Sigmoid colon (tissue), 4 donors: Measurements from ENCODE around the gene ALDH6A1.

GRCh38 chr14:71322594-71323408, 2.5 kb downstream of the SIPA1L1 start:
- PRO-cap = no peak
- RAMPAGE, long total RNA, 4 experiments = no peak in any of the 4 experiments

DNA sequence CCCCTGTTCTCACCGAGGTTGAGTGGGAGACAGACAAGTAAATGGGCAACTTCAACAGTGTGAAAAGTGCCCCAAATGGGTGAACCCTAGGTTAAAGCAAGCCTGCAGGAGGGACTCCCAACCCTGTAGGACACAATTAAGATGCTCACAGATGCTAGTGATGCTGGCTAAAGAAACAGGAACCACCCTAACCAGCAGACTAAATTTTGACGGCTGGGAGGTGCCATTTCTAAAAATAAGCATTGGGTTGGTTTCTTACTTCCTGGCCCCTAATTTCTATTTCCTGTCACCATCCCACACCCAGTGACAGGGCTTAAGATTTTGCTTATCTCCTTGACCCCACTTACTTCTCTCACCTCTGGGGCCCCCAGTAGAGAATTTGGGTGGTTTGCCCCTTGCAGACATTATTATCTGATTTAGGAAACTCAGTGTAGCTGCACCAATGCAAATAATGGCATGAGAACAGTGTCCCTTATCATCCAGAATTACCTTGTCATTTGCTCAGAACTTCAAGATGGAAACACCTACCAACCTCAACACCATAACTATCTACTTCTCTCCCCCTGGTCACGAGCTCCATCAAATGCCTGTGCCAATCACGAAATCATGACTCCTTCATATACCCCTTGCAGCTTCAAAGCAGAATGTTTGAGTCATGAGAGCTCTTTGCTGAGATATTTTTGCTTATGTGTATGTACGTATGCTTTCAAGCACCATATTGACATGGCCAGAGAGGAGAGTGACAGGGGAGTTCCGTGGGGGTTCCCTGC, 374.7 kb downstream of the DPF3 start:
- PRO-cap = no peak
- RAMPAGE, long total RNA, 4 experiments = no peak in any of the 4 experiments

GRCh38 chr14:72615732-72616210, 278.1 kb downstream of the DPF3 start:
- PRO-cap = no peak
- RAMPAGE, long total RNA, 4 experiments = no peak in any of the 4 experiments

- PRO-cap = no peak
- RAMPAGE, long total RNA, 4 experiments = no peak in any of the 4 experiments
These were observed 102.7 kb downstream of the DPF3 start for GRCh38 chr14:72790986-72791748.

GRCh38 chr14:72894444-72895268, 755 bp upstream of the DPF3 start:
- PRO-cap = no peak
- RAMPAGE, long total RNA, 4 experiments = no peak in any of the 4 experiments

GRCh38 chr14:73228124-73228877, 9.0 kb upstream of the PAPLN start:
- PRO-cap = no peak
- RAMPAGE, long total RNA, 4 experiments = no peak in any of the 4 experiments

DNA sequence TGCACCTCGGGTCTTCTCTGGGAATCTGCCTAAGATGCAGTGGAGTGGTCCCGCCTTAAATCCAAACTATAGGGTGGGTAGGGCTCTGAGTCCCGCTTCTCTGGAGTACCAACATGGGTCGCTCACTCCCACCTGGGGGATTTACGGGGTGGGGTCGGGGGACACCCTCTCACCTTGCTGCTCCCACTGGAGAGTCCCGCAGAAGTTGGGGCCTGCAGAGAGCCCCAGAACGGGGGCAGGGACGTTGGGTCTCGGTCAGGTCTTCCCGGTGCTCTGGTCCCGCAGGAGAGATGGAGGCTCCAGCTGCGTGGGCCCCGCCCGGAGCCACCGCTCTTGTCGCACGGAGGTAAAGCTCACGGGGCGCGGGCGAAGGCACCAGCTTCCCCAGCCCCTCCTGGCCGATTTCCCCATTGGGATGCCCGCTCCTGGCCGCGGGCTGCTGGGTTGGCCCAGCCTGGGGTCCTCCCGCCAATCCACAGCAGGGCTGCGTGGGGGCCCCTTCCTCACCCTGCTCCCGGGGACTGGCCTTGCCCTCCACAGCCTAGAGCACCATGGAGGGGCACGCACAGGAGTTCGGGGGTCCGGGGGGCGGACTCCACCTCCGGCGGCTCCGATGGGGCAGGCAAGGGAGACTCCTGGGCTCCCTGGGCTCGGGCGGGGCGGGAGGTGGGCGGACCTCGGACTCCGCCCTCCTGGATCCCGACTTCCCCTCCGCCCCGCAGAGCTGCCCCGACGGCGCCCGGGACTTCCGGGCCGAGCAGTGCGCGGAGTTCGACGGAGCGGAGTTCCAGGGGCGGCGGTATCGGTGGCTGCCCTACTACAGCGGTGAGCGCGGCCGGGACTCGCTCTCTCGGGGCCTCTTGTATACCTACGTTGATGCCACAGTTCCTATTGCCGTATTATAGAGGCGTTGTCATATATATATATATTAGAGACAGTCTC, 8.3 kb downstream of the PAPLN start:
- PRO-cap = no peak
- RAMPAGE, long total RNA, 4 experiments = no peak in any of the 4 experiments

- PRO-cap = no peak
- RAMPAGE, long total RNA, 4 experiments = no peak in any of the 4 experiments
These were observed 32.6 kb downstream of the PAPLN start for GRCh38 chr14:73269513-73270752.

DNA sequence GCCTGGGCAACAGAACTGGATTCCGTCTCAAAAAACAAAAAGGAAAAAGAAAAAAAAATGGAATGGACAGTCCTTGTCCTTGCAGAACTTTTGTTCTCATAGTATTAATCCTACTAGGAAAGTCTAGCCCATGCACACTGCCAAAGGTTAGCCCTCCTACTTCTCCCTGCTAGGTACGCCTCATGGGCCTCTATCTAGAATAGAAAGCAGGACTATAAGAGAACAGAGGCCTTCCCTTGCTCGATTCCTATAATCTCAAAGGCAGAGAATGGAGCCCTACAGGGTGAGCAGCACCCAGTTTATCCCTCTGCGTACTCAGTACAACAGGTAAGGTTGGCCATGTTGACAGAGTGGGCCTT, 16.7 kb upstream of the PNMA1 start:
- PRO-cap = no peak
- RAMPAGE, long total RNA, 4 experiments = no peak in any of the 4 experiments

DNA sequence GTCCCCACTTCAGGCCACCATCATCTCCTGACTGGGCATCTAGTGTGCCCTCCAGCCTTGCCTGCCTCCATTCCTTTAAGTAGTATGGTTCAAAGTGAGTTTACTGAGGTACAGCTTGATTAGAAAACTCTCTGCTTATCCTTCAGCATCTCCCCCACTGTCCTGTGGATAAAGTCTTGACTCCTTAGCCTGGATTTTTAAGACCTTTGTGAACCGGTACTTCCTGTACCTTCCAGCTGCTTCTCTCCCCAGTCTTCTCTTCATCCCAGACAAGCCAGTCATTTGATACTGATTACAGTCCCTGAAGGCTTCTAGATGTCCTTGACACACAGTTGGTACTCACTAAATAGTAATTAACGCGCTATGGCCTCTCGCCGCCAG, 40.8 kb upstream of the MIDEAS start:
- PRO-cap = no peak
- RAMPAGE, long total RNA, 4 experiments = no peak in any of the 4 experiments

DNA sequence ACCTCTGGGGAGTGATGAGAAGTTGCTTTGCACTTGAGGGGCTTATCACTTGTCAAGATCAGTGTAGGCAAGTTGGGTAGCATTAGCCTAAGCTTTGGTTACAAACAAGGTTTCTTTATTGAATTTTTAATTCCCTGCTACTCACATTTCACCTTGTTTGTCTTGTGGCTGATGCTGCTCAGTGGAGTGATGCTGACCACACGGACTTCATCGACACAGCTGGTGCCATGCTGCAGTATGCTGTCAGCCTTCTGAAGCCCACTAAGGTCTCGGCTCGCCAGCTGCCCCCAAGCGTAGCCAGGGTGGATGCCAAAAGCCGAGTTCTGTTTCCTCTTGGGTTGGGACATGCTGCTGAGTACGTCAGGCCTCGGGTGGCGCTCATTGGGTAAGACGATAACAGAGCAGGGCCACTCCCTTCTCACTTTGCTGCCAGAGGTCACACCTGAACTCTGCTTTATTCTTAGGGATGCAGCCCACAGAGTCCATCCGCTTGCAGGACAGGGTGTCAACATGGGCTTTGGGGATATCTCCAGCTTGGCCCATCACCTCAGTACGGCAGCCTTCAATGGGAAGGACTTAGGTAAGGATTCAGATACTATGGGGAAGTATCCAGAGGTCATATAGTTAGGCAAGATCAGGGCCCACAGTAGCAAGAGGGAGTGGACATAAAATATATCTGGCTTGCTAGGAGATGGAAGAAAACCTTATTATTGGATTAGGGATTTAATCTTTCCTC, 11.1 kb downstream of the COQ6 start:
- PRO-cap = no peak
- RAMPAGE, long total RNA, 4 experiments = no peak in any of the 4 experiments

- PRO-cap = unidirectional peak, minus-strand start at chr14:74084368; unidirectional peak, minus-strand start at chr14:74084431; unidirectional peak, plus-strand start at chr14:74084960
- RAMPAGE, long total RNA, 4 experiments = start-site peak on the plus strand in 4 of 4 experiments, at chr14:74084955-74084965 at its widest, 135 to 340 reads per replicate; start-site peak on the minus strand in 4 of 4 experiments, at chr14:74084399-74084425 at its widest, 41 to 148 reads per replicate
These were observed at the start of gene ALDH6A1 for GRCh38 chr14:74084098-74085091. TSS of gene ALDH6A1 (minus strand) at chr14:74084453.

GRCh38 chr14:74265355-74265729, 26.1 kb downstream of the VSX2 start:
- PRO-cap = no peak
- RAMPAGE, long total RNA, 4 experiments = no peak in any of the 4 experiments

DNA sequence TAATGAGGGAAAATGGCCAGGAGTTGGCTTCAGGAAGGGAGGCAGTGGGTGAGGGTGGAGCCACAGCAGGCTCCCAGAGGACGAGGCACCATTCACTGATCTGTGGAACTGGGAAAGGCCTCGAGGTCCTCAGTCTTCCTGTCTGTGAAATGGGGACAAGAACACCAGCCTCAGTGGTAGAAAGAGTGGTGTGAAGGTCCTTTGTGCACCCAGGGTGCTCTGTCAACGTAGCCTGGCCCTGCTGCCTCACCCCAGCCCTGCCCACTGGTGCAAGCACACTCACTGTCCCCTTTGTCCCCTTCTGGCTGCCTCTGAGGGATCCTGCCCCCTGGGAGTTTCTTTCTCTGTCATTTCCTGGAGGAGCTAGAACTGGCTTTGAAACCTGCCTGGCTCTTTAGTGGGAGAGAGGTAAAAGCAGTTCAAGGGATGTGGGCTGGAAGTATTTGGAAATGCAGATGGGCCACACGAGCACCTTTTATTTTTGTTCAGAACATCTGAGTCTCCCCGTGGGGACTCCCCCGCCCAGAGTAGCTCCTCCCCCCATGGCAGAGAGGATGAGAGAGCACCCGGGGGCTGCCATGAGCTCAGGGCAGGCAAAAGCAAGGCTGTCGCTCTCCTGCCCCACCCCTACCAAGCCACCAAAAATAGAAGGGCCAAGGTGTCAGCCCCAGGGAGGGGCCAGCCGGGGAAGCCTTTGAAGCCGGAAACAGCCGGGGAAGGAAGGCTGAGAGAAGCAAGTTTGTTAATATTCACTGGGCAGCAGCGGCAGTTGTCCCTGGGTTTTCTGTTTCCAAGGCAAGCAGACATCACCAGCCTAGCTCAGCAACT, 24.8 kb downstream of the SYNDIG1L start:
- PRO-cap = no peak
- RAMPAGE, long total RNA, 4 experiments = no peak in any of the 4 experiments

DNA sequence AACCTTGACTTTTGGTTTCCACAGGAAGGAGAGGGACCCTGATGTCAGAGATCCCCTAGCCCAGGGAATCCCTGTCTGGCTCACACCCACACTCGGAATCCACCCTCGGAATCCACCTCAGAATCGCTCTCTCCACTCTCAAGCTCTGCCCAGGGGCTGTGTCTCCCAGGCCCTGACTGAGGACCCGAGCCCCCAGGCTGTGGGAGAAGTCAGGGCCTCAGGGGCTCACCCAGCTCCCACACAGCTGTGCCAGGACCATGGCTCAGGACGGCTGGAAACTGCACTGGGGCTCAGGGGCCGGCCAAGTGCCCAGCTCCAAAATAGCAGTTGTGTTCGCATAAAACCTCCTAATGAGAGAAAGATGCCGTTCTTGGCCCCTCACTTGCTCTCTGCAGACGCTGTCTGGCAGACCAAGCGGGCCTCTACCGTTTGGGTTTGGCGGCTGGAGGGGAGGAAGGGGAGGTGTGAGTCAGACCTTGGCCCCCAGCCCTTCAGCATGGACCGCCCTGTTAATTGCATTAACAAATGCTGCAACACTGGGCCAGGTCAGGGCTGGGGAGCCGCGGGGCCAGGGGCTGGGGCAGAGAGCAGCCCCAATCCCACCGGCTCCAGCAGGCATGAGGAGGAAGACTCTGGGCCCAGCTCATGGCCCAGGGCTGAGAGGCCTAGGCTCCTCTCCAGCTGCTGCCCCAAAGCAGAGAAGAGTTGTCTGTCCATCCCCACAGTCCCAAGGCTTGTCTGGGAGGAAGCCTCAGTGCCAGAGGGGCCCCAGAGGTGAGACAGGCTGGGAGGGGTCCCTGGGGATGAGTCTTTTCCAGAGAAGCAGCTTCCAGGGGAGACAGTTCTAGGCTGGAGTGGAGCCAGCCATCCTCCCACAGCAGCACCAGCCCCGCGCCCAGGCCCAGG, 17.1 kb downstream of the LTBP2 start:
- PRO-cap = no peak
- RAMPAGE, long total RNA, 4 experiments = no peak in any of the 4 experiments

GRCh38 chr14:74620535-74620734, 8.4 kb upstream of the LTBP2 start:
- PRO-cap = no peak
- RAMPAGE, long total RNA, 4 experiments = no peak in any of the 4 experiments

DNA sequence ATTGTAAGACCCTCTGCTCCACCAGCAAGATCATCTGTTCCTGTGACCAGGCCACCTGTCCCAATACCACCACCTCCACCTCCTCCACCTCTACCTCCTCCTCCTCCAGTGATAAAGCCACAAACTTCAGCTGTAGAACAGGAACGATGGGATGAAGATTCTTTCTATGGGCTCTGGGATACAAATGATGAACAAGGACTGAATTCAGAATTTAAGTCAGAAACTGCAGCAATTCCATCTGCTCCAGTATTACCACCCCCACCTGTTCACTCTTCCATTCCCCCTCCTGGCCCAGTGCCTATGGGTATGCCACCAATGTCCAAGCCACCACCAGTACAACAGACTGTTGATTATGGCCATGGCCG, 46.3 kb downstream of the YLPM1 start:
- PRO-cap = no peak
- RAMPAGE, long total RNA, 4 experiments = no peak in any of the 4 experiments

GRCh38 chr14:74812482-74812877, 49.4 kb downstream of the YLPM1 start:
- PRO-cap = no peak
- RAMPAGE, long total RNA, 4 experiments = no peak in any of the 4 experiments

DNA sequence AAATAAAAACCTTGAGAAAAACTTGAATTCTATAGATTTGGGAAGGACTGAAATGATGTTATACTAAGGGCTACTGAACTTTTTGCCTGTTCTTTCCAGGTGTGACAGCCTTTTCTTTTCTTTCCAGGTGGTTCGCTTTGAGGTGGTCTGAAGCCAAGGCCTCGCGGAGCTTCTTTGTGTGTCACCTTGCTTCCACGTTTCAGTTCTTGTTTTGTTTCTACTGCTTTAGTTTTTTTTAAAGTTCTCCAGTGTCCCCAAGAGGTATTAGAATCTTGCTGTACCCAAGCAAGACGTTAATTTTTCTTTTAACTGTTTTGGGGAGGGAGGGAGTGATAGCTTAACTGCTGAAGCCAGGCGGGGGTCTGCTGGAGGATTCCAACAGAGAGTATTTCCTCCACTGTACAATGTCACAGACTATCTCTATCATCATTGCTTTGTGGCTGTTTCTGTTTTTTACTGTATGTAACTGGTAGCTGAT, 40.3 kb downstream of the PROX2 start:
- PRO-cap = no peak
- RAMPAGE, long total RNA, 4 experiments = no peak in any of the 4 experiments

GRCh38 chr14:74884592-74885244, 3.0 kb downstream of the DLST start:
- PRO-cap = no peak
- RAMPAGE, long total RNA, 4 experiments = no peak in any of the 4 experiments